Testis (tissue), 5 donors: Measurements from ENCODE around the genes DET1 and PLIN1.

- PRO-cap, 3 experiments = no peak in any of the 3 experiments
- RAMPAGE, long total RNA, 2 experiments = no peak in any of the 2 experiments
- RRBS = no CpG with 5 or more reads among the region's 3 CpGs
Observed at GRCh38 chr15:85757553-85757803, 37.2 kb downstream of the KLHL25 start.

DNA sequence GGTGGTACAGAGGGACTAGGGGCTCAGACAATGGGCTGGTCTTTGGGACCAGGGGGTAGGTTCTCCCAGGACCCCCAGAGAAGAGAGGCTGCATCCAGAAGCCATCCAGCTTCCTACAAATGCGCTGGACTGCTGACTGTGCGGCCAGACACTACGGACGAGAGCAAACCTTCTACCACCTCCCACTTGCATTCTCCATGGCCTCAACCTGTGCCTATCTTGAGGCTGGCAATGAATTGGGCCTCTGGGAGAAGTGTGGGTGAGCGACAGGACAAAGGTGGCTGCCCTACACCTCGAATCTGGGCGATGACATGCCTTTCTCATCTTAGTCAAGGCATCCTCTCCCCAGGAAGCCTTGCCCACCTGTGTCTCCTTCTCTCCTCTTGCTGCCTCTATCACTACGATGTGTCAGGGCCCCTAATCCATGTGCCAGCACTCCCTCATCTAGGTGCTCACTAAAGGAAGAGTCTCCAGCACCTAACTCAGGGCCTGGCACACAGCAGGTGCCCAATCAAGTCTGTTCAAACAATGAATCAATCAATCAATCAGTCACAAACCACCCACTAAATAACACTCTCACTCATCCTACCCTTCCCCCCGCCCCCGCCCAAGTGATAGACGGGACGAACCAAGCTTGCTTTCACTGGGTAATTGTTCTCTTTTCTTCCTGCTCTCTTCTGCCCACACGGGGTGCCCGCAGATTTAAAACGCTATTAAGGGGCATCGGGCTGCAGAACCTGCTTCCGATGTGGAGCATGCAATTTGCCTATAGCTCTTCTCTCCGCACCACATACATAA lies 2.1 kb downstream of the KLHL25 start:
- PRO-cap, 3 experiments = no peak in any of the 3 experiments
- RAMPAGE, long total RNA, 2 experiments = no peak in any of the 2 experiments
- RRBS = no CpG with 5 or more reads among the region's 18 CpGs

DNA sequence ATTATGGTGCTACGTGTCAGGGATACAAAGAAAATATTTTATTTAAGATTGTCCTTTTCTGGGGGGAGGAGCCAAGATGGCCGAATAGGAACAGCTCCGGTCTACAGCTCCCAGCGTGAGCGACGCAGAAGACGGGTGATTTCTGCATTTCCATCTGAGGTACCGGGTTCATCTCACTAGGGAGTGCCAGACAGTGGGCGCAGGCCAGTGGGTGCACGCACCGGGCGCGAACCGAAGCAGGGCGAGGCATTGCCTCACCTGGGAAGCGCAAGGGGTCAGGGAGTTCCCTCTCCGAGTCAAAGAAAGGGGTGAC lies 448.3 kb downstream of the AGBL1 start:
- PRO-cap, 3 experiments = no peak in any of the 3 experiments
- RAMPAGE, long total RNA, 2 experiments = no peak in any of the 2 experiments
- RRBS = no CpG with 5 or more reads among the region's 17 CpGs

DNA sequence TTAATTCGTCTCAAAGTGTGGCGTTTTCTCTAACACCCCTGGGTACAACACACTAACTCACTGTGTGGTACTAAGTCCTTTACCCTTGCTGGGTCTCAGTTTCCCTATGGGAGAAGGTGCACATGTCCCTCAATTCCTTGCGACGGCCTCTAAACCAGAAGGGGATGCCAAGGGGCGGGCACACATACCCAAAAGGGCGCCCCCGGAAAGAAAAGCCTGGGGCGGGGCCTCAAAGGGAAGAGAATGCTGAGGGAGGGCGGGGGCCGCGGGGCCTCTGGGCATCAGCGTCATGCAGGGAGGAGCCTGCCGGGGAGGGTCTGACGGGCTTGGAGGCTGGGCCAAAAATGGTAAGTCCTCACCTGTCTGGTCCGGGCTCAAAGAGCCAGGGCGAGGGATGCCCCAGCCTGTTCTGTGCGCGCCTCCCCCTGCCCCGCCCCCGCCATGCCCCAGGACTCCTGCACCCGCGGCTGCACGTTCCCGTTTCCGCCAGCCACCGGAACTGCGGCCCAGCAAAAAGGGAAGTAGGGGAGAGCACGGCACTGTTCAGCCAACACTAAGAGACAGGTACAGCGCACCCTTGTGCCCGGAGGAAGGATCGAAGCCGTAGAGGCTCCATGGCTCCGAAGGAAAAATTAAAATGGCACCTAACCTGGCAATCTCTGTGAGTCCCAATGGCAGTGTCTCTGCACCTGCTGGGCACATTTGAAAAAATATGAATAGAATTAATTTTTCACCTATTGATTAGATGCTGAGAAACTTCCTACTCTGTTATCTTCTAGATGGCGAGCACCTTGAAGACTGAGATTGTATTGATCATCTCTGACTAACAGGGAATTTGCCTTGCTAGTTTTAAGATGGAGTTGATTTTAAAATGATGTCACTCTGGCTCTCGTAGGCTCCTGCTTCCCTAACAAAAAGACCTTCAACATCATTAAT lies at the start of gene DET1:
Gene DET1 (minus strand): TSS at position 501 of the 936 bp plus-strand sequence.
- PRO-cap, 3 experiments = peak in 3 of 3 experiments; most common plus-strand start position 377 of the sequence (in 3); most common minus-strand start position 245 of the sequence (in 2)
- RAMPAGE, long total RNA, 2 experiments = no peak in any of the 2 experiments
- RRBS = 40% methylated on average over 10 of the region's 35 CpGs

- PRO-cap, 3 experiments = no peak in any of the 3 experiments
- RAMPAGE, long total RNA, 2 experiments = no peak in any of the 2 experiments
- RRBS = no CpG with 5 or more reads among the region's 13 CpGs
Observed at GRCh38 chr15:88621858-88622651, 915 bp downstream of the AEN start.

GRCh38 chr15:88637737-88638561 lies 867 bp upstream of the ISG20 start:
- PRO-cap, 3 experiments = no peak in any of the 3 experiments
- RAMPAGE, long total RNA, 2 experiments = no peak in any of the 2 experiments
- RRBS = no CpG with 5 or more reads among the region's 7 CpGs

DNA sequence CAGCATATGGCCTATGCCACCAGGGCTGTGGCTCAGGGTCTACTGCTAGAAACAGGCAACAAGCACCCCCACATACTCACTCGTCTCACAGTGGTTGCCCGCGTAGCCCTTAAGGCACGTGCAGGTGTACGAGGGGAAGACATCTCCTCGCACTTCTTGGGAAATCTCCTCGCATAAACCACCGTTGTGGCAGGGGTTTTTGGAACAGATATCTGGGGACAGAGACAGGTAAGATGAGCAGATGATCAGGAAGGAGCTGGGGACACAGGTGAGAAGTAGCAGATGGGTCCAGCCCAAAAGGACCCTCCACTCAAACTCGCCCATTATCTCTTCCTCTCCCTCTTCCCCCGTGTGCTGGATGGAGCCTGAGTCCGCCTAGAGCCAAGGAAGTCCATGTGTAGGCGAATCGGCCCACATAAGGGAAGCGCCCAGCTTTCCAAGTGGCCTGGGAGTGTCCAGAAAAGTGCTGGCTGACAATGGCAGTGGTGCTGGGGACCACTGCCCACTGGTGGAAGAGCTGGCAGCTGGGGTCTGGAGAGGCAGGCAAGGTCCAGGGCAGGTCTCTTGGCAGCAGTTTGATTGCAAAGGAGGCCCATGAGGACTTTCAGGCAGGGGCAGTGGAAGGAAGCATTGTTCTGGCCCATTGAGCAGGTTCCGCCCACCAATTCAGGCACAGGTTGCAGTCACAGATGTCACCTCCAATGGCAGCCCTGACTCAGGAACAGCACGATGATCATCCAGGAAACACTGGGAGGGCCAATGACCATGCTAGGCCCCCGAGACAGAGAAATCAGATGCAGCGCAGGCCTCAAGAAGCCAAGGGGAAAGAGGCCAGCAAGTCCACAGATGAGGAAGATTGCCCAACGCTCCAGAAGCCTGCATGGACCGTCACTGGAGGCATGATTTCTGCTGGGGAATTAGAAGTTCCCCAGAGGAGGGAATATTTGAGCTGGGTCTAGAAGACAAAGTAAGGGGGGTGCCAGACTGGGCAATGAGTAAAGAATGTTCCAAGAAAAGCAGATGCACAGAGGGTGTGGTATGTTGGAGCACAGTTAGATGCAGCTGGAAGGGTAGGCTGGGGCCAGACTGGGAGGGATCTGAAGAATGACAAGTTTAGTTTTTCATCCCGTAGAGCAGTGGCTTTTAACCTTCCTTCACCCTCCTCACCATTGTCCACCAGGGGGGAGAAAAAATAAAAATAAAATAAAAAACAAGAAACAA lies 3.1 kb downstream of the MFGE8 start:
- PRO-cap, 3 experiments = no peak in any of the 3 experiments
- RAMPAGE, long total RNA, 2 experiments = no peak in any of the 2 experiments
- RRBS = no CpG with 5 or more reads among the region's 21 CpGs

DNA sequence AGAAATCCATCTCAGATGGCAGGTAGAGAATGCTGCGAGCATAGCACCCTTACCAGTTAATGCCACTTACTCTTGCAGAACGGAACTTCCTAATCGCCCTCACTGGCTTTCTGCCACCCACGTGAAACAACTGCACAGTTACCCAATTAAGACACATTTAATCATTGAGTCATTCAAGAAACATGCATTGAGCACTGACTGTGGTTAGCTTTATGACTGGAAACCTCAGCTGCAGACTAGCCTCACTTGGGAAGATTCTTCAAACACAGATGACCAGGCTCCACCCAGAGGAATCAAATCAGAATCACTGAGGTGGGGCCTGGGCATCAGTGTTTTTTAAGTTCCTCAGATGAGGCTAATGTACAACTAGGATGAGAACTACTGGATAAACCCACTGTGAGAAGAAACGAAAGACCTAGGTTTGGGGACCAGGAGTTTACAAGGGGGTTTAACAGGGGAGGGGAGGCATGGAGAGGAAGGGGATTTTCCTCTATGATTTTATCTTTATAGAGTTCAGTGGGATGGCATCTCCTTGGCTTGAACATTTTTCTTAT lies 5.7 kb upstream of the MFGE8 start:
- PRO-cap, 3 experiments = no peak in any of the 3 experiments
- RAMPAGE, long total RNA, 2 experiments = no peak in any of the 2 experiments
- RRBS = no CpG with 5 or more reads among the region's 5 CpGs

DNA sequence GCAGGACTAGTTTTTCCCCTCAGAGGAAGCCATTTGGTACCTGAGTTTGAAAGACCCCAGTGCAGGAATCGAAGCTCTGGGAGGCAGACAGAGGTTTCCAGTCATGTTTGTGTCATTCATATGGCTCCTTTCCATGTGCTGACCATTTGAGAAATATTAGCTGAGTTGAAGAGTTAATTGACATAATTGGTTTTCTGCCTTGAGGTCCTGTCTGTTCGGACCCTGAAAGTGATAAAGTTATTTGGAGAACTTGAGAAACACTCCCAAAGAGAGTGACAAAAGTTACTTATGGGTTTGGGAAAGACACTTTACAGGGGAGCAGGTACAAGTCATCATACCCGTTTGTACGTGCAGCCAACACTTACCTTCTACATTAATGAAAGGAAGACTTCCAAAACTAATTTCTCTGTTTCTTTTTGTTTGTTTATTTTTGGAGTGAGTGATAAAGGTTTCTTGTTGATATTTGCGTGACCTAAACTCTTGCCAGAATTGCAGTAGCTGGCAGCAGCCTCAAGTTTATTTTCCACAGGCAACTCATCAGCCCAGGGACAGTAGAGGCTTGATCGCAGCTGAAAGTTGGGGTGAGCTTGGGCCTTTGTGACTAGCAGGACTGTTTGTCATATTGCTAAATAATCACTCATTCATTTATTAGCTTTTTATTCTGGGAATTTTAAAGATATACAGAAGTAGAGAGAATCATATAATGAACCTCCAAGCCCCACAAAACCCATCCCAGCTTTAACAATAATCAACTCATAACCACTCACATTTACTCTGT lies 8.4 kb downstream of the ABHD2 start:
- PRO-cap, 3 experiments = no peak in any of the 3 experiments
- RAMPAGE, long total RNA, 2 experiments = no peak in any of the 2 experiments
- RRBS = no CpG with 5 or more reads among the region's 6 CpGs

GRCh38 chr15:89117634-89118150 lies 29.4 kb downstream of the ABHD2 start:
- PRO-cap, 3 experiments = no peak in any of the 3 experiments
- RAMPAGE, long total RNA, 2 experiments = no peak in any of the 2 experiments
- RRBS = no CpG with 5 or more reads among the region's 4 CpGs

GRCh38 chr15:89130252-89130579 lies 42.0 kb downstream of the ABHD2 start:
- PRO-cap, 3 experiments = no peak in any of the 3 experiments
- RAMPAGE, long total RNA, 2 experiments = no peak in any of the 2 experiments
- RRBS = 88% methylated on average over 2 of the region's 5 CpGs

DNA sequence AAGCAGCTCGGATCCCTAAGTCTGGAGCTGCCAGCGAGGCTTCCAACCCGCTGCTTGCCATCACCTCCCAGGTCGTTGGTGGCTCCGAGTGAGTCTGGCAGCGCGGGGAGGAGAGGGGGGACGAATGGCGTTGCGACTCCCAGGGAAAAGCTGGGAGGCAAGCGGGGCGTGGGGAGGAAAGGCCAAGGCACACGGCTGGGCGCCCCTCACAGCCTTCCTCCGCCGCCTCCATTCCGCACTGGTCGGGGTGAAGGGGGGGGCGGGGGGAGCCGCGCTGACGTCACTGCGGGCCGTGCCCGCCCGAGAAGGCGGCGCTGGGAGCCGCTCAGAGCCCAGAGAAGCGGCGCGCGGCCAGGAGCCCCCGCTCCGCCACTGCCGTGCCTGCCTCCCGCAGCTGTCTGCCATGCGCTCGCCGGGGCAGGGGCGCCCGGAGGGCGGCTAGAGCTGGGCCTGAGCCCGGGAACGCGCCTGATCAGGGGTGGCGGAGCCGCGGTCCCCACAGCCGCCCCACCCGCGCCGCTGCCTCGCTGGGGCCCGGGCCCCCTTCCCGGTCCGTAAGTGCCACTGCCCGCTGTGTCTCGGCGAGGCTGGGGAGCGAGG lies 27.7 kb upstream of the POLG start:
- PRO-cap, 3 experiments = peak in 3 of 3 experiments; most common plus-strand start position 335 of the sequence (in 3); most common minus-strand start position 224 of the sequence (in 1)
- RAMPAGE, long total RNA, 2 experiments = no peak in any of the 2 experiments
- RRBS = 2% methylated on average over 12 of the region's 61 CpGs

DNA sequence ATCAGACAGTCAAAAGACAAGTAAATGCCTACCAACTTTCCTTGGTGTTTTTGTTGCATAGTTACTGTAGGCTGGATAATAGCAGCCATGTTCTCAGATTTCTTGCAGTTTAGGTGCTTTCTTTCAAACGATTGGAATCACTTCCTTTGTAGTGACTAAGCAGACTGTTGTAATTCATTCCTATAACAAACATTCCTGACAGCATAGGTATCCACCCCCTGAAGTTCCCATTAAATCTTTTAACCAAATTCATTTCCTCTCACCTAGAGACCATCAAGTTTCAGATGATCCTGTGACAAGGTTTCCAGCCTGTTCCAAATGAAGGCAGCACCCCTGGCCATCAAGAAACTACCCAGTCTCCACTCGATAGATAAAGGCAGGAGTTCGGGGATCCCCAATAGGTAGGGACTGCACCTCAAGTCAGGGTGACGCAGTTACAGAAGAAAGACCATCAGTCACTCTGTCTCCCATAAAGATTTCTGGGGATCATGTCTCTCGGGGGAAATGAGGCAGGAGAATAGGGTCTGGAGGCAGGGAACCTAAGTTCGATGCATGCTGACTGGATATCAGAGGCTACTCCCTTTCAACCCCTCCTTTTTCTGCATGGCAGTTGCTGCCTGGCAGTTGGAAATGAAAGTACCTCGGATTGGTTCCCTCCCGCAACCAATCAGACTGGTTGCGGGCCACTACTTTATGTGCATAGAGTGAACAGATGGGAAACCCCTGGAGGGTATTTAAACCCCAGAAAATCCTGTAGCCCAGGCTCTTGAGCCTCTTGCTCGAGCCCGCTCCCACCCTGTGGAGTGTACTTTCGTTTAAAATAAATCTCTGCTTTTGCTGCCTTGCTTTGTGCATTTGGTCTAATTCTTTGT lies 27.3 kb downstream of the RHCG start:
- PRO-cap, 3 experiments = no peak in any of the 3 experiments
- RAMPAGE, long total RNA, 2 experiments = no peak in any of the 2 experiments
- RRBS = no CpG with 5 or more reads among the region's 12 CpGs

GRCh38 chr15:89575788-89576743 lies 797 bp downstream of the TICRR start:
- PRO-cap, 3 experiments = no peak in any of the 3 experiments
- RAMPAGE, long total RNA, 2 experiments = no peak in any of the 2 experiments
- RRBS = under 1% methylated on average over 11 of the region's 46 CpGs

DNA sequence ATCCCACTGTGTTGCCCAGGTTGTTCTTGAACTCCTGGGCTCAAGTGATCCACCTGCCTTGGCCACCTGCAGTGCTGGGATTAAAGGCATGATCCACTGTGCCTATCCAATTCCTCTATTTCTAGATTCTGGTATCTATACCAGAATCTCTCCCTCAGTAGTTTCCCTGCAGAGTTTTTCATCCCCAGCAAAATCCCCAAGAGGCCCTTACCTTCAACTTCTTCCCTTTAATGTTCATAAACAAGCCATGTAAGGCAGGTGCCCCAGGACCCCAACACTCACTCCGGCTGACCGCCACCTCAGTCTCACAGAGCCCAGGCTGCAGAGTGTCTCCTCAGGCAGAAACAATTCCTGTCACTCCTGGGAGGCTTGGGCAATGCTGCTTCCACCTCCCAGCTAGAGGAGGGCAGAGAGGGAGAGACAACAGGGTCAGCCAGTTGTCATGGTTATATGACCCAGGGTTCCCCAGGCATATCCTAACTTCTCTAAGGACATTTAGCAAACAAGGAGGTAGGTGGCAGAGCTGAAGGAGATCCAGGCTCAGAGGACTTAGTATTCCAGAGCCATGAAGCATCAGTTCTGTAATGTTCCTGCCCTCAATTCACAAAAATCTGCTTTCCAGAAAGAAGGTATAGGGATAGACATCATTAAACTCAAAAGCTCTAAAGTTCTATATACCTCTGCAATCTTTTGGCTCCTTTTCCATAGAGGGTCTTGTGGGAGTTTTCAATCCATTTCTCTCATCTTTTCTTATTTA lies at the start of gene PLIN1:
Gene PLIN1 (minus strand): TSS at position 328 of the 757 bp plus-strand sequence.
- PRO-cap, 3 experiments = no peak in any of the 3 experiments
- RAMPAGE, long total RNA, 2 experiments = no peak in any of the 2 experiments
- RRBS = no CpG with 5 or more reads among the region's 2 CpGs

GRCh38 chr15:89805871-89807164 lies 8.3 kb downstream of the ANPEP start:
- PRO-cap, 3 experiments = no peak in any of the 3 experiments
- RAMPAGE, long total RNA, 2 experiments = no peak in any of the 2 experiments
- RRBS = no CpG with 5 or more reads among the region's 45 CpGs

DNA sequence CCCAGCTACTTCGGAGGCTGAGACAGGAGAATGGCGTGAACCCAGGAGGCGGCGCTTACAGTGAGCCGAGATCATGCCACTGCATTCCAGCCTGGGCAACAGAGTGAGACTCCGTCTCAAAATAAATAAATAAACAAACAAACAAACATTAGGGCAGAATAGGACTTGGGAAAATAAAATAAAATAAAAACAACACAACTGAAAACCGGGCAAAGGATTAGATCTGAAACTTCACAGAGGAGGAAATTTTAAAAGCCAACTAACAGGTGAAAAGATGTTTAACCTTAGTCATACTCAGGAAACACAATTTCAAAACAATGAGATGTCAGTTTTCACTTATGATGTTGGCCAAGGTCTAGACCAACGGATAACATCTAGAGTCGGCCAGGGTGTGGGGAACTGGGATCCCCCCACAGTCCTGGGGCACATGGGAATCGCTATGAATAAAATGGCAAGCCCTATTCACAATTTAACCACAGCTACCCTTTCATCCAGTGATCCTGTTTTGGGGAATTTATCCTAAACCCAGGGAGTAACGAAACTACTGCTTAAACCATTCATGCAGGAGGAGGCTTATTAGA lies 6.0 kb upstream of the ANPEP start:
- PRO-cap, 3 experiments = no peak in any of the 3 experiments
- RAMPAGE, long total RNA, 2 experiments = no peak in any of the 2 experiments
- RRBS = no CpG with 5 or more reads among the region's 11 CpGs

GRCh38 chr15:89821922-89822448 lies 7.3 kb upstream of the ANPEP start:
- PRO-cap, 3 experiments = no peak in any of the 3 experiments
- RAMPAGE, long total RNA, 2 experiments = no peak in any of the 2 experiments
- RRBS = no CpG with 5 or more reads among the region's 14 CpGs

DNA sequence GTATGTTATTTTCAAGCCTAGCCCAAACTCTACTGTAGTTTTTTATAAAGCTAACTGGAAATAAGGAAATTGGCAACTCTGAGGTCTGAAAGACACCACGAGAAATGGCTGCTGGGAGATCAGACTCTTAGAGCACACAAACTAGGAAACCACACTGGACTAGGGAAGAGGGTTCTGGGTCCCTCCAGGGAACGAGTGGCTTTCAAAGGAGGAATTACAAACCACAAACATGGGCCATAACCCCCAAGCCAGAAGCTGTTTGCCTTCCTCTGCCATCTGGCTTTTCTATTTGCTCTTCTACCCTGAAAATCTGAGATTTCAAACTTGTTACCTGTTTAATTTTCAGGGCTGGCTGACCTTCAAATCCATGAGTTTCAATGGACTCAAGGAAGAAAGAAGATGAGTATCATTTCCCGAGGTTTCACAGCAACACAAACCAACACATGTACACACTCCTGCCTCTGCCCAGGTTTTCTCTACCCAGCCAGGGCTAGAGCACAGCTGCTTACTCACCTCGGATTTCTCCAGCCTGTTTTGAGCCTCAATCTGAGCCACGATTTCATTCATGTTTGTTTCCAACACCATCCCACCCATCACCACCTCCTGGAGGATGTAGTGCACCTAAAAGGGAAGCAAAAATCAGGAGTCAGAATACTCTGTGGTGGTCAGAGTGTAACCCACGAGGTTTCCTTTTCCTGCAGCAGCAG lies 22.6 kb upstream of the ANPEP start:
- PRO-cap, 3 experiments = no peak in any of the 3 experiments
- RAMPAGE, long total RNA, 2 experiments = no peak in any of the 2 experiments
- RRBS = no CpG with 5 or more reads among the region's 6 CpGs

- PRO-cap, 3 experiments = no peak in any of the 3 experiments
- RAMPAGE, long total RNA, 2 experiments = no peak in any of the 2 experiments
- RRBS = no CpG with 5 or more reads among the region's 3 CpGs
Observed at GRCh38 chr15:89851754-89852288, 37.2 kb upstream of the ANPEP start.